A172 (cell line): ENCODE results near the genes ETFA and DNAJA4.

GRCh38 chr15:76310903-76311832 lies at the start of gene ETFA:
TSS of gene ETFA (minus strand) at chr15:76311469.
- RAMPAGE, long total RNA, result start-site peak on the minus strand at chr15:76311395-76311459, 553 and 865 reads in 2 replicates

- RAMPAGE, long total RNA, result no peak
Measured at GRCh38 chr15:76341092-76341752, 4.6 kb downstream of the ISL2 start.

- RAMPAGE, long total RNA, result no peak
Measured at GRCh38 chr15:76979365-76979784, 15.6 kb upstream of the PSTPIP1 start.

DNA sequence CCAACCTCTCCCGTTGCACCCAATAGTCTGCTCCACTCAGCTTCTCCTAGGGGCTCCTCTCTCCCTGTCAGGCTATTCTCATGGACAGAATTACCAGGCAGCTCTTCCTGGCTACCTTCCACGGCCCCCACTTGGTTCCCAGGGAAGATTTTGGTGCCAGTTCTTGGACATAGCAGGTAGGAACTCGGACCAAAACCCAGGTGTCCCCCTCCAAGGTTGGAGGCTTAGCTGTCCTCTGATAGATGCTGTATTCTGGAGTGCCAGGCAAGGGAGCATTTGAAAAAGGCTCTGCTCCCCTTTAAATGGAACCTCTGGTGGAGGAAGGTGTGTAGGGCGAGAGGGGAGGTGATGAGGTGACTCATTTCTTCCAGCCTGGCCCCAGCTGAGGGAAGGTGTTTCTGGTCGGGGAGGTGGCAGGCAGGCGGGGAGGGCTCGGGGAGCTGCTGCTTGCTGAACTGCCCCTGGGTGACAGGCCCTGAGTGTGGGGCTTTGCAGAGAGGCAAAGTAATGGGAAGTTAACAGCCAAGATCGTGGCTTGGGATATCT lies 18.7 kb downstream of the PSTPIP1 start:
- RAMPAGE, long total RNA, result no peak

DNA sequence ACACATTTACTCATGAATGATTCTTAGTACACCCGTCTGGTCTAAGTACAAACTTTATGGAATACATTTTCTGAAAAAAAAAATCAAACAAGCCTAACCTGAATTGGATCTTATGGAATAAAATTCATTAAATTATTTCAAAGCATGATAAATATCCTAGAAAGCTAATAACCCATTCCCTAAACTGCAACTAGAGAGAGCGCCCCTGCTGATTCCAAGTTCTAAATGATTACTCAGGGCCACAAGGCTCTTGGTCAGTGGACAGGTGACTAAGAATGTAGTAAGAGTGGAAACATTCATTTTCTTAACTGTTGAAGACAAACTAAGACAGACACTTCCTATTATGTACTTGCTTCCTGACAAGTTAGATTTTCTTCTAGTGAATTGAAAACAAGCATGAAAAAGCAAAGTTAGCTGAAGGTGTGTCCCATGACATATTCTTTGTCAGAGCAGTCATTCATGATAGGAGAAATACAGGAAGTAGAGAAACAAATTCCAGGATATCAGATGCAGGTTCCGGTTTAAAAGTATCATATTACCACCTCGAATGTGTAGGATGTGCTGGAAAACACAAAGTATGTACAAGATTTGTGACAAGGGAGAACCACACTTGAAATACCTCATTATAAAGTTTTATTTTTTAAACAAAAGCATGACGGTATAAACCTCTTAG lies 6.4 kb downstream of the TSPAN3 start:
- RAMPAGE, long total RNA, result no peak

DNA sequence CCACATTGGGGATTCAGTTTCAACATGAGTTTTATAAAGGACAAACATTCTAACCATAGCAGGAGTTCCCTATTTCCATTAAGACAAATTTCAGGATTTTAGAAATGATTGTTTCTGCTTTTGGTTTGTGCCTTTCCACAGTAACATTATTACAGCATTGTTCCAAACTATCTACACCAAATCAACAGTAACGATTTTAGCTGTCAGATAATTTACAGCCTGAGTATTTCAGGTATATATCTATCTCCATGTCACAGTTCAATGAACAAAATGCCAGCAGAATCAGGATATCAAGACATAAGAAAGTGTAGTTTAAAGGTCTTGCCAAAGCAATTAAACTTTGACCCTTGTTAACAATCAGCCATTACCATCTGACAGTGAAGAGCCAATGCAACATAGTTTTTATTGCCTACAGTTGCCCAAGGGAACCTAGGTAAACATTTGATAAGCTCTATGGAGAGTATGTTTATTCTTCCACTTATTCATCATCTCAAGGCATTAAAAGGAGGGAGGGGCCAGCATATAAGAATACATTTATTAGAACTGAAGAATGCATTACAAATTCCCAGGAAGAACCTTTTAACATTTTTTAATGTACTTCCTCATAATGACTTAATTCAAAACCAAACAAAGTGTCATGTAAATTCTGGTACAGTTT lies 3.6 kb downstream of the TSPAN3 start:
- RAMPAGE, long total RNA, result no peak

DNA sequence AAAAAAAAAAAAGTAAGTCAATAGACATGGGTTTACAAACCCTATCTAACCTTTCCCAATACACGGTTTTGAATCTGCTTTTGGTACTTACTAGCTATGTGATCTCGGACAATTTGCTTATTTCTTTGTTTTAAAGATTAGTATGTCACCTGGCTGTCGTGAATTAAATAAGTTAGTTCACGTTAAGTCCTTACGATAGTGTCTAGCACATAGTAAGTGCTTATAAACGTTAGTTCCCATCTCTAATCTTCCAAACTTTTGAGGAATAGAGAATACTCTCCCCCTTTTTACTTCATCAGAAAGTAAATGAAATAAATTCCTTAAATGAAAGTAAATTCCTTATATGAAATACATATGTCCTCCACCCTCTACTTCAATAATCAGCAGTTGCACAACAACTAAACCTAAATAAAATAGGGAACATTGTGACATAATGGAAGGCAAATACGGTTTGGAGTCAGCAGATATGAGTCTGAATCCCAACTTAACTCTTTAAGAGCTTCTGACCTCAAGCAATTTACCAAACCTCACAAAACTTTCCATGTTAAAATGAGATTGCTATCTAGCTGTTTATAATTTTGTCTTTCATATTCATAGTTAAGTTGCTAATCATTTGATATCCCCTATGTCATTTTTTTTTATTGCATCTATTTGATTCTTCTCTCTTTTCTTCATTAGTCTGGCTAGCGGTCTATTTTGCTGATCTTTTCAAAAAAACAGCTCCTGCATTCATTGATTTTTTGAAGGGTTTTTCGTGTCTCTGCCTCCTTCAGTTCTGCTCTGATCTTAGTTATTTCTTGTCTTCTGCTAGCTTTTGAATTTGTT lies 134.6 kb downstream of the PEAK1 start:
- RAMPAGE, long total RNA, result no peak

- RAMPAGE, long total RNA, result no peak
Measured at GRCh38 chr15:77419739-77419903, 283 bp downstream of the PEAK1 start.

DNA sequence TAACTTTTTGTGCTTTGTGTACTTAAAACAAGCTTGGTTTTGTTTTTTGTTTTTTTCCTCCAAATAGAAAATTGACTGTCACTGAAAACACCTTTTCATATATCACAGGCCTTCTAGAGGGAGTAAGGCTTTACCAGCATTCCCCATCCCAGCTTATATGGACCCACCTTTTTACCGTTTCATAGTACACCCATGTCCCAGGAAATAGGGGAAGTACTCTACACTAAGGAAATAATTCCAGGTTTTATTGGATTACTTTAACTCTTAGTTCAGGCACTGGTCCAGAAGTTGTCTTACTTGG lies 26.1 kb downstream of the HMG20A start:
- RAMPAGE, long total RNA, result no peak

DNA sequence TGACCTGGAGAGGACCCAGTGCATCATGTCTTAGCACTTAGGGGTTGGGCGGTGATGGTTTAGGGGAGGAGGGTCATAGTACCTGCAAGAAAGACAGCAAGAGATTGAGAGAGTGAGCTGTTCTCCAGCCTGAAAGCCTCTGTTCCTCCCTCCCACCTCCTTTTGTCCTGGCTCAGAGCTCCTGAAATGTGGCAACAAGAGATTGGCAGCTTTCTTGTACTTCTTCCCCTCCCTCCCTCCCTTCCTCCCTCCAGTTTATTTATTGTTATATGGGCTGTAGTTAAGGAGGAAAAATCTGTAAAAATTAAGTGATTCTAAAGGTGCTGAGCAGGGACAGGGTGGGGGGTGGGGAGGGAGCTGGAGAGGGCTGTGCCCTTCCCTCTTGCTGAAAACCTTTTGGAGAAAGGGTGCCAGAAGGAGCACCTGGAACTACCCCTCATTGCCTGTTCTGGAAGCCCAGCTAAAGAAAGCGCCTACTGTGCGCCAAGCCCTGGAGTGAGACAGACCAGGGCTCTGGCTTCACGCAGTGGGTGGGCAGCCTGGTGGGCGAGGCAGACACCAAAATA lies 35.8 kb downstream of the LINGO1 start:
- RAMPAGE, long total RNA, result no peak

DNA sequence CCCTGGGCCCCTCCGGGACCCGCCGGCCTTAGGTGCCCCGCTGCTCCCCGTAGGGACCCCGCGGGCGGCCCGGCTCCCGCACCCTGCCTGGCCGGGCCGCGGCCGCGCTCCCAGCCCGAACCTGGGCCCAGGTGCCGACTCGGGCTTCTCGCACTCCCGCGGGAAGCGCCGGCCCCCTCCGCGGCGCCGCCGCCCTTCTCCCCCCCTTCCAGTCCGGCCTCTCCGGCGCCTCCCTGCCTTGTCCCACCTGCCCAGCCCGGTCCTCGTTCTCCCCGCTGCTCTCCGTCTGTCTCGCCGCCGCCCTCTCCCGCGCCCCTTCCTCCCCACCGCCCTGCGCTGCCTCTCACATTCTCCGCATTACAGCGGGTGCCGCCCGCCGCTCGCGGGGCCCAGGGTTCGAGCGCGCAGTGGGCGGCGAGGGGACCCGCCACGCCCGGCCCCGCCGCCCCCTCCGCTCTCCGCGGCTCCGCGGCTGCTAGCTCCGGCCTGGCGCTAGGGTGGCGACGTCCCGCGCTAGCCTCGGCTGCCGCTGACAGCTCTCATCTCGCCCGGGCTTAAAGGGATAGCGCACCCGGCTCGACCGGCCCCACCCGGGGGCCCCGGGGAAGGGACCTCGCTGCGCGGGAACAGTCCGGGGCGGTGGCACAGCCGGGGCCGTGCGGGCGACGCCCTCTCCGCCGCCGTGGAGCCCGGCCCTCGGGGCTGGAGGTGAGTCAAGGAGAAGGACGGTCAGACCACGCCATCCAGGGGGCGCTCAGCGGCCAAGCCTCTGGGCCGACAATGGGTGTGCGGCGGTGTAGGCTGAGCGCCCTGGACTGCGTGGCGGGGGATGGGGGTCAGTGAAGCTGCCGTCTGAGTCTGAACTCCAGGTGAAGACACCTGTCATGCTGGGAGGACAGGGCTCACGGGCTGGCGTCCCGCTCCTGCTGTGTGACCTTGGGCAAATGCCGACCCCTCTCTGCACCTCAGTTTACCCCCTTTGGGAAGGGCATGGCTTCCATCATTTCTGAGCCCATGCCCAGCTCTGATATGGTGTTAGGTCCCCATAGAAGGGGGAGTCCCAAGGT lies 187.3 kb upstream of the LINGO1 start:
- RAMPAGE, long total RNA, result no peak

DNA sequence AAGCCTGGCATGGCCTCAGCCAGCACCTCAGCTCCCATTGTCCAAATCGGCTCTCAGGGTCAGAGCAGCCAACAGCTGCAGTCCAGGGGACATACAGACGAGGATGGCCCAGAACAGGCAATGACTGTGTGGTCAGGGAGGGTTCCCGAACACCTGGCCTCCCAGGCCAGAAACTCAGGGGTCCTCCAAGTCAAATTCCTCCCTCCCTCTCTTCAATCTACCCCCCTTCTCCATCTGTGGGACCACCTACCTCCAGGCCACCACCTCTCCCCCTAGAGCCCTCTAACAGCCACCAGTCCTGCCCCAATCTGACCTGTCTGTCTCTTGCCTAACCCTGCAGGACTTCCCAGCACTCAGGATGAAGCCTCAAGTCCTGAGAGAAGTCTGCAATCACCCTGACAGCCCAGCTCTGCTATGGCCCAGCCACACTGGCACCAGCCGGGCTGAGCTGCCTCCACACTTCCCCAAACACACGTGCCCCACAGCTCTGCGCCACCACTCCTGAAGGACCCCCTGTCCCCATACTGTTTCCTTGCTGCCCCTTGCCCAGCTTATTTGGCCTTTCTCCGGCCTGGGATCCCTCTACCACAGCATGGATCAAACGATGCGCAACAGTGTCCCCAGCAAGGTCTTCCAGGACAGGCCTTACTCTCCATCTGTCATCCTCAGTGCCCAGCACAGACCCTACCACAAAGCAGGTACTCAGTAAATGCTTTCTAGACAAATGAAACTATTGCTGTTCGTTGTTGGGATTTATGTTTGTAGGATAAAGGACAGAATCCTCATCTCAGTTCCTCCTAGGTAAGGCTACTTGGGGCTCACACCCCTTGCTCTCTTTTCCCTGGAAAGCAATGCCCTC lies 76.6 kb downstream of the TBC1D2B start:
- RAMPAGE, long total RNA, result no peak

- RAMPAGE, long total RNA, result no peak
Measured at GRCh38 chr15:78024181-78024600, 53.3 kb downstream of the TBC1D2B start.

DNA sequence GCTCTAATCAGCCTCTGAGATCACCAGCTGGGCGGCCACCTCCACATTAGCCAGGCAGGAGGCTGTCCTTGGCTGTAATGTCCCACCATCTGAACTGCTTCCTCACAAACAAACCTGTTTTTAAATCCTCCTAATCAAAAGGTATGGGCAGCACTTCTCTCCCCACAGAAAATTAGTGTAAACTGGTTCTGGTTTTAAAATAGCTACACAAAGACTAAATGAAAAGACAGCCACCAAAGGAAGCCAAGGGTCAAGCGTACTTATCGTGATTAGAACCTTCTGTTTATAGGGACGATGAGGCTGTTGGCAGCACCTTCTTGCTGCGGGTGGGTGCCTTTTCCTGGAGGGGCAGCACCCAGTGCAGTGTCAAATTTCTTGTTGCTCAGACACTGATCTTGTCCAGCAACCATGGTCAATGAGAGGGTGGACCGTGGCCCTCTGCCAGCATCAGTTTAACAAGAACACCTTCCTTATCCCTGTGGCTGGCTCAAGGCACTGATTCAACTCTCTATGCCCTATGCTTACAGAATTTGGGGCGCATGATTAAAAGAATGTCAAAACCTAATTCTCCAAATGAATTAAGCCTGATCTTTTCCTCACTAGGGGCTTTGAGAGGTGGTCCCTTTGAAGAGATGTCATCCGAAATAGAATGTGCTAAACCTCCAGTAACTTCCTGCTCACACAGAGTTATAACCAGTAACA lies 24.4 kb downstream of the ACSBG1 start:
- RAMPAGE, long total RNA, result no peak

DNA sequence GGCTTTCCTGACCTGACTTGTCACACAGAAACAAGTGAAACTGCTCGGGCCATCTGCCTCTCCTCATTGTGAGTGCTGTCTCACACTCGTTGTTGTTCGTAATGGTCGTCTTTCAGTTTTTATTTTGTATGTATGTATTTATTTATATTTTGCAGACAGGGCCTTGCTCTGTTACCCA lies 24.0 kb downstream of the ACSBG1 start:
- RAMPAGE, long total RNA, result no peak

- RAMPAGE, long total RNA, result no peak
Measured at GRCh38 chr15:78245520-78245827, 11.1 kb upstream of the ACSBG1 start.

DNA sequence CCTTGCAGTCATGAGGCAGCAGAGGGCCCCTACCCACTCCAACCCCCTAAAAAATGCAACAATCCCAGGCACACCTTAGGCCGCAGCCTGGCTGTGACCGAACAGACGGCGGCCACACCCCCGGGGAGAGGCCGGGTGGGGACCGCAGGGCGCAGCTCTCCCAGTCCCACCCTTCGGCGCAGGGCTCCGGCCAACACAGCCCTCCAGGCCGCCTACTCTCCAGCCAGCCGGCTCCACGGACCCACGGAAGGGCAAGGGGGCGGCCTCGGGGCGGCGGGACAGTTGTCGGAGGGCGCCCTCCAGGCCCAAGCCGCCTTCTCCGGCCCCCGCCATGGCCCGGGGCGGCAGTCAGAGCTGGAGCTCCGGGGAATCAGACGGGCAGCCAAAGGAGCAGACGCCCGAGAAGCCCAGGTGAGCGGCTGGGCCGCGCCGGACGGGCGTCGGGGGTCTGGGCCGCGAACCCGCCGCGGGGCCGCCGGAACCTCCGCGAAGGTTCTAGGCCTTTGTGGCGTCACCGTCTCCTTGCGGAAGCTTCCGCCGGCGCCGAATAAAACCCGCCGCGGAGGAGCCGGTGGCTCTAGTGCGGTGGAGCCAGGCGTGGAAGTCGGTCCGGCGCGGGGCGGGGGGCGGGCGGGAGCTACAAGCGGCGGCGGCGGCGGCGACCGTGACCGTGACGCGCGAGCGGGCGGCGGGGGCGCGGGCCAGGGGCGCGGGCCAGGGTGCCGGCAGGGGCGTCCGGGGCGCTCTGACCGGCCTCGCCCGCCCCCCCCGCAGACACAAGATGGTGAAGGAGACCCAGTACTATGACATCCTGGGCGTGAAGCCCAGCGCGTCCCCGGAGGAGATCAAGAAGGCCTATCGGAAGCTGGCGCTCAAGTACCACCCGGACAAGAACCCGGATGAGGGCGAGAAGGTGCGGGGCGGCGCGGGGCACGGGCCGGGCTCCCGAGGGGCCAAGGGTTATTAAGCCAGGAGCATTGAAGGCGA lies at the start of gene DNAJA4:
DNAJA4 (plus strand) TSS at position 580 of the 987 bp plus-strand sequence.
- RAMPAGE, long total RNA, result no peak

DNA sequence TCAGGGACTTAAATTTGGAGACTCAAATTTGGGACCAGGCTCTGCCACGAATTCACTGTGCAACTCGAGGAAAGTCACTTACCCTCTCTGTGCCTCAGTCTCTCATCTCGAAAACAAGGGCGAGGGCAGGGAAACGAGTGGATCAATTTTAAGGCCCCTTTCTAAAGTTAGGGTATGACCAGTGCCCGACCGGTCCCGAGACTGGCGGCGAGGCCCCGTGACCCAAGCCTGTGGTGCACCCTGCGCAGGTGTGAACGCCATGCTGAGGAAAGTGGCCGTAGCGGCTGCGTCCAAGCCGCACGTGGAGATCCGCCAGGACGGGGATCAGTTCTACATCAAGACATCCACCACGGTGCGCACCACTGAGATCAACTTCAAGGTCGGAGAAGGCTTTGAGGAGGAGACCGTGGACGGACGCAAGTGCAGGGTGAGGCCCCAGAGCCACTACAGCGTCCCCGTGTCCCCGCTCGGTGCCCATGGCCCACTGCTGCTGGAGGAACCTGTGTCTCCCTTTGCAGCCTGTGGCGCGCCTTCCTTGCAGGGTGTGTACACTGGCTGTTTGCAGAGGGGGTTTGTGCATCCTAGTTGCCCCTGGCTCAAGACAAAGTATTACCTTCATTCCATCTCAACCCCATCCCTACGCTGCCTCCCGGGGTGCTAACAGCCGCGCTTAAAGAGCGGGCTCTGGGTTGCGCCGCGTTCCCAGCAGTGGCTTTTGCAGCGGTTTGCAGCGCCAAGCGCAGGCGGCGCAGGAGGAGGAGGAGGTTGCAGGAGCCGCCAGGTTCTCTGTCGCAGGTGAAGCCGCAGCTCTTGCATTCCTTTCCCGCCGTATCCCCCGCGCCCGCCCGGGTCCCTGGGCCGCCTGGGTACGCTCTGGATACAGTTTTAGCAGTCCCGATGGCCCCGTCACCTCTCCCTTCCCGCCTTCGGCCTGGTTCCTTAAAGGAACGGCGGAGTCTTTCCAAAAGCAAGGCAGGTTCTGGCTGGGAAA lies 937 bp downstream of the CRABP1 start:
- RAMPAGE, long total RNA, result no peak

DNA sequence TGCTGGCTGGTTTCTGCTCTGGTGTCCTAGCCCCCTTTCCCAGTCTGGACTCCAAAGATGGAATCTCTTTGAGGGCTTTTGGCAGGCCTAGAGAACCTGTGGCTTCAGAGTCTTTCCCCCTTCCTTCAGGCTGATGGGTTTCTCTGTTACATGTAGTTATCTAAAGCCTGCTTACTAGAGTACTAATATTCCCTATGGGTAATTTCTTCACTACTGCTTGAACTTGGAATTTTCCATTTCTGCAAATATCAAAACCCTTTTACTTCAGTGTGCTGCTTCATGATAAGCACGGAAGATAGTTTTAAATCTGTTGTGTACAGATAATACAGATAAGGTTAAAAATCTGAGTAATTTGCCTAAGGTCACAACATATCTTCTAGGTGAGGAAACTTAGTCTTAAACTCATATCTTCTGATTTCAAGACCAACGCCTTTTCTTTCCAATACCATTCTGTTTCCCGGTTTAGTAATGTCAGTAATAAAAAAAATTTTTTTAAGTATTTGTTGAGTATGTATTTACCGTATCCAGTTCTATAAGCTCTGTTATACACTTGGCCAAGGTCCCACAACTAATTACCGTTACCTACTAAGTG lies 10.8 kb downstream of the IREB2 start:
- RAMPAGE, long total RNA, result no peak

DNA sequence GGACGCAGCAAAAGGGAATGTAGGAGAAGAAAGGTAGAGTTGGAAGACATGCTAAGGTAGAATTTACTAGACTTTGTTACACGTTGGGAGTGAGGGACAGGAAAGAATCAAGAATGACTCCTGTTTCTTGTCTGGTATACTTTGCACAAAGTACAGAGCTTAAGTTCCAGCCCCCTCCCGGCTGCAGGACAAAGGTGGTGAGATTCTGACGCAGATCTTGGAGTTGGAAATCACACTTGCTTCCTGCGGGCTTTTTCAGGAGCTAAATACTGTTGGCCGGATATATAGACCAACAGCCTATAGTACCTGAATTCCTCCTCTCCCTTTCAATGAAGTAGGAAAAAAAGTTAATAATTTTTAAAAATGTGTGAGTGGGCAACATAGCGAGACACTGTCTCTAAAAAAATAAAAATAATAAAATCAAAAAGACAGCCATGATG lies 979 bp downstream of the HYKK start:
- RAMPAGE, long total RNA, result no peak